Omental fat pad (tissue), 4 donors: ENCODE measurements around the genes RNF141, EIF4G2 and ZBED5.

- PRO-cap = no peak
- RAMPAGE, long total RNA, 4 experiments = no peak in any of the 4 experiments
Measured at GRCh38 chr11:9968196-9969204, 304.6 kb downstream of the SWAP70 start.

DNA sequence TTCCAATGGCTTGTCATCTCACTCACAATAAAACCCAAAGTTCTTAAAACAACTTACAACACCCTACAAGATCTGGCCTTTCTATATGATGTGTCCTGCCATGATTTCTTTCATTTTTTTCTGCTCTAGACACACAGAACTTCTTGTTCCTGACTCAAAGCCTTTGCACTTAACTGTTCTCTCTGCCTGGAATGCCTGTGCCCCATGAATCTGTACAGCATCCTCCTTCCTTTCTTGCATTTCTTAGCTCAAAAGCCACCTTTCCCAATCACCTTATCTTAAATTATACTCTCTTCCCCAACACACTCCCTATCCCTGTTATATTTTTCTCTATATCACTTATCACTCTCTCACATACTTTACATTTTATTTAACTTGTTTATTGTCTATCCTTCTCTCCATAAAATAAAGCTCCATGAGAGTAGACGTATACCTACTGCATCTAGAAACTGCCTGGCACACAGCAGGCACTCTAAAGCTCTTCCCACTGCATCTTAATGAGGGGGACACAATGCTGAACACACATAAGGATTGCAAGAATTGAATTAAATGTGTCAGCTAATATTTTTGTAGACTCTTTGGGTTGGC lies 305.6 kb downstream of the SWAP70 start:
- PRO-cap = no peak
- RAMPAGE, long total RNA, 4 experiments = no peak in any of the 4 experiments

DNA sequence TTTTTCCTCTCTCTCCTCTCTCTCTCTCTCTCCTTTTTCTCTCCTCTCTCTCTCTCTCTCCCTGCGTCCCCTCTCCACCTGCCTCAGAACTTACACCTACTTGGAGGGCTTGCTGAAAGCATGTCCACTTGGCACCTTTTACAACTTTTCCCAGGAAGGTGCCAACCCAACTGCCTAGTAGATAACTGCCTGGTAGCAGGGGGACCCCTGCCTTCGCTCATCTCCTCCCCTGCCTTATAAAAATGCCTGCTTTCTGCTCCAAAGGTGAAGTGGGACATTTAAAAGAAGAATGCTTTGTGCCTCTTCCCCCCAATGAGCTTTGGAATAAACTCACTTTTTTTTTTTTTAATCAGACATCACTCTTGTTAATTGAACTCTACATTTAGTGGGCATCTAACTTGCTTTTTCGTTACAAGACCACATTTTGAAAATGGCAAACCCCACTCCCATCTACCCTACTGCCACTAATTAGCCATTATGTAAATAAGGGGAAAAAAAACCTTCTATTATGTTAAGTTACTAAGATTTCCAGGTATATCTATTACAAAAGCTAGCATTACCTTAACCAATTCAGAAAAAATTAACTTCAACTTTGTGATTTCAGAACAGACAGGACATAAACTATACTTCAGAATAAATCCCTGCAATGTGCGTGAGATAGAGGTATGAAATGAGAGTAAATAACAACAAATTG lies 106.6 kb downstream of the SBF2 start:
- PRO-cap = no peak
- RAMPAGE, long total RNA, 4 experiments = no peak in any of the 4 experiments

DNA sequence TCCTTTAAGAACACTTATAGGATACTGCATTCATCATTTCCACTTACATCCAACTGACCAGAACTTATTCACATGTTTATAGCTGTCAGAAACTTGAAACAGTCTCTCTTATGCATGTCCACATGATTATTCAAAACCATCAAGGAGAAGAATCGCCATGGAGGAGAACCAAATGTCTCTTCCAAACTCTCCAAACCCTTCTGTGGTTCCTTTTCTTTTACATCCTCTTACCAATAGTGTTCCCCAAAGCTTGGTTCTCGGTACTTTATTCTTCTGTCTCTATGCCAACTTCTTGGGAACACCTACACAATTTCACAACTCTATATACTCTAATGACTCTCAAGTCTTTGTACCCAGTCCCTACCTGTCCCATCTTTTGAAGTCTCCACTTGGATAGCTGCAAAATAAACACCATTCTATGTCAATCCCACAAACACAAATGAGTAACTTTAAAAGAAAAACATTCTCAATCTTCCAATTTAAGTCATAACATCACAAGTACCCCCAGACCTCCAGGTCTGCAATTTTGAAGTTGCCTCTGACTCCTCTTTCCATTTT lies 12.6 kb downstream of the SBF2 start:
- PRO-cap = no peak
- RAMPAGE, long total RNA, 4 experiments = no peak in any of the 4 experiments

GRCh38 chr11:10302312-10303104 lies 2.4 kb upstream of the ADM start:
- PRO-cap = no peak
- RAMPAGE, long total RNA, 4 experiments = start-site peak on the plus strand in 1 of 4 experiments, at chr11:10302726-10302792 at its widest, 5 reads per replicate

GRCh38 chr11:10305236-10306181 lies 636 bp downstream of the ADM start:
- PRO-cap = no peak
- RAMPAGE, long total RNA, 4 experiments = no peak in any of the 4 experiments

- PRO-cap = no peak
- RAMPAGE, long total RNA, 4 experiments = no peak in any of the 4 experiments
Measured at GRCh38 chr11:10326274-10326805, 21.5 kb downstream of the ADM start.

- PRO-cap = no peak
- RAMPAGE, long total RNA, 4 experiments = no peak in any of the 4 experiments
Measured at GRCh38 chr11:10372351-10372740, 67.5 kb downstream of the ADM start.

GRCh38 chr11:10451492-10451979 lies 3.5 kb upstream of the AMPD3 start:
- PRO-cap = no peak
- RAMPAGE, long total RNA, 4 experiments = no peak in any of the 4 experiments

GRCh38 chr11:10497963-10498370 lies 42.9 kb downstream of the AMPD3 start:
- PRO-cap = no peak
- RAMPAGE, long total RNA, 4 experiments = no peak in any of the 4 experiments

GRCh38 chr11:10540454-10541752 lies at the start of gene RNF141:
Gene RNF141 (minus strand): TSS chr11:10541187.
- PRO-cap = no peak
- RAMPAGE, long total RNA, 4 experiments = start-site peak on the plus strand in 1 of 4 experiments, at chr11:10540852-10541370 at its widest, 5 reads per replicate; start-site peak on the minus strand in 4 of 4 experiments, at chr11:10541146-10541204 at its widest, 55 to 960 reads per replicate

GRCh38 chr11:10558203-10558594 lies 10.3 kb downstream of the LYVE1 start:
- PRO-cap = no peak
- RAMPAGE, long total RNA, 4 experiments = no peak in any of the 4 experiments

GRCh38 chr11:10618500-10619074 lies 50.1 kb upstream of the LYVE1 start:
- PRO-cap = no peak
- RAMPAGE, long total RNA, 4 experiments = no peak in any of the 4 experiments

GRCh38 chr11:10619097-10619680 lies 50.7 kb upstream of the LYVE1 start:
- PRO-cap = no peak
- RAMPAGE, long total RNA, 4 experiments = no peak in any of the 4 experiments

DNA sequence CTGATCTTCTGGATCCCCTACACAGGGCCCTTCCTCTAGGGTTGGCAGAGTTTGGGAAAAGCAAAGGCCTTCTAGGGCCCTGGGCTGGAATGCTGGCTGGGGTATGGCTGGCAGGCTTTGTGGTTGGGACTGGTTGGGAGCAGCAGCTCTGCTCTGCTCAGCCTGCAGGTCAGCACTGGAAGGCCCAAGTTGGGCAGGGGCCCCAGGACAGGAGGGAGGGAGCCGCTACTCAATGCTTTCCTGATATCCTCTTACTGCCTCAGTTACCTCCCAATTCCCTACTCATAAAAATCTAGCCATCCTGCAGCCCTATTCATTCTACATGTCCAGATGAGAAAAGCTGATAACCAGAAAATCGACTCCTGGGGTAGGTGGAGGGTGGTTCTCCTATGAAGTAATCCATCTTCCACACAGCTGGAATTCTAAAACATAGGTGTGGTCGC lies 26.3 kb downstream of the IRAG1 start:
- PRO-cap = no peak
- RAMPAGE, long total RNA, 4 experiments = no peak in any of the 4 experiments

GRCh38 chr11:10802698-10803687 lies 5.7 kb downstream of the EIF4G2 start:
- PRO-cap = no peak
- RAMPAGE, long total RNA, 4 experiments = no peak in any of the 4 experiments

GRCh38 chr11:10806714-10807144 lies 2.0 kb downstream of the EIF4G2 start:
- PRO-cap = no peak
- RAMPAGE, long total RNA, 4 experiments = no peak in any of the 4 experiments

DNA sequence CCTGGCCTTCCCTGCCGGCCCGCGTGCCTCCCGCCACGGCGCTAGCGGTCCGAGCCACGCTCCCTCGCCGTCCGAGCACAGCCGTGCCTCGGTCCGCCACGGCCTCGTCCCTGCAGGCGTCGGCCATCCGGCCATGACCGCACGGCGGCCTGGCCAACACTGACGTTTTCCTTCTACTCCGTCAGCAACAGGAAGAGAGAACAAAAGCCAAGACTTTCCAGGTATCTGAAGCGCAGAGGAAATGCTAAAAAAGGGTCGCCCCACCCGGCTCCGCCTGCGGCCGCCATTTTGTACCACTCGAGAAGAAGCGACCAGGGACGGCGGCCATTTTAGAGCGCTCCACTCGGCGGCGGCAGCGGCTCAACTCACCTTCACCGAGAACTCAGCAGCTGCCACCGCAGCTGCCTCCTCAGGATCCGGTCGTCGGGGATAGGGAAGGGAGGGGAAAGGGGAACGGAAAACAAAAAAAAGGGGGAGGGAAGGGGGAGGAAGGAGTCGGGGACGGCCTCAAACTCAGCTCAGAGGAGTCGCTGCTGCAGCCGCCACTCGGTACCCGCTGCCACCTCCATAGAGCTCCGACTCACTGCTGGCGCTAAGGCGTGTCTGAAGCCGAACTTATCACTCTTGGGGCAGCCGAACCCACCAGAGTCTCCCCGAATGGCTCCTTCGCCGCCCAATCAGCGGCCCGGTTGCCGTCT lies at the start of gene EIF4G2:
EIF4G2 (minus strand) TSS at position 591 of the 698 bp plus-strand sequence.
- PRO-cap = unidirectional peak, minus-strand start at position 161 of the sequence; bidirectional peak, plus-strand start outside the sequence, minus-strand start at position 588 of the sequence
- RAMPAGE, long total RNA, 4 experiments = start-site peak on the minus strand in 4 of 4 experiments, centred at positions 580 to 589 of the sequence, 15 to 4,835 reads per replicate

- PRO-cap = no peak
- RAMPAGE, long total RNA, 4 experiments = no peak in any of the 4 experiments
Measured at GRCh38 chr11:10824915-10825408, 16.2 kb upstream of the EIF4G2 start.

GRCh38 chr11:10857661-10858166 lies at the start of gene ZBED5:
Gene ZBED5 (minus strand): TSS chr11:10858053.
- PRO-cap = bidirectional peak, plus-strand start at chr11:10858225, minus-strand start at chr11:10858065
- RAMPAGE, long total RNA, 4 experiments = start-site peak on the minus strand in 2 of 4 experiments, at chr11:10858015-10858059 at its widest, 40 to 53 reads per replicate